Mesenchymal stem cell of adipose (primary cell): ENCODE results near the genes LNP1 and TMEM45A.

- CAGE, long polyA plus RNA = no peak
Observed at GRCh38 chr3:98754453-98754816, 8.7 kb upstream of the ST3GAL6 start.

DNA sequence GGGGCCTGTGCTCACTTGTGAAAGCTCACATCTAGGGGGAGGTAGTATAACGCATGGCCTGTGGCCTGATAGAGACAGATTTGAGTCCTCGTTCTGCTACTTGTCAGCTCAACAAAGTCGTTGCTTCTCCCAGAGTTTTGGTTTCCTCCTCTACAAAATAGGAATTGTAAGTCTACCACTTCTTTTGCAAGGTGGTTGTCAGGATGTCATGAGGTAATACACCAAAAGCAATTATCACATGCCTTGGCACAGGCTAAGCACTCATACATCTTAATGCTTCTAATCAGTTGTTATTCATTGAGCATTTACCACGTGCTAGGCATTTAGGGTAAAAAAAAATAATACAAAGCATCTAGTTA is 1.4 kb downstream of the ST3GAL6 start:
- CAGE, long polyA plus RNA = no peak

GRCh38 chr3:98770118-98770978 is 7.2 kb downstream of the ST3GAL6 start:
- CAGE, long polyA plus RNA = no peak

- CAGE, long polyA plus RNA = no peak
Observed at GRCh38 chr3:99505898-99506510, 132.4 kb upstream of the COL8A1 start.

- CAGE, long polyA plus RNA = no peak
Observed at GRCh38 chr3:99636870-99637376, 1.5 kb upstream of the COL8A1 start.

DNA sequence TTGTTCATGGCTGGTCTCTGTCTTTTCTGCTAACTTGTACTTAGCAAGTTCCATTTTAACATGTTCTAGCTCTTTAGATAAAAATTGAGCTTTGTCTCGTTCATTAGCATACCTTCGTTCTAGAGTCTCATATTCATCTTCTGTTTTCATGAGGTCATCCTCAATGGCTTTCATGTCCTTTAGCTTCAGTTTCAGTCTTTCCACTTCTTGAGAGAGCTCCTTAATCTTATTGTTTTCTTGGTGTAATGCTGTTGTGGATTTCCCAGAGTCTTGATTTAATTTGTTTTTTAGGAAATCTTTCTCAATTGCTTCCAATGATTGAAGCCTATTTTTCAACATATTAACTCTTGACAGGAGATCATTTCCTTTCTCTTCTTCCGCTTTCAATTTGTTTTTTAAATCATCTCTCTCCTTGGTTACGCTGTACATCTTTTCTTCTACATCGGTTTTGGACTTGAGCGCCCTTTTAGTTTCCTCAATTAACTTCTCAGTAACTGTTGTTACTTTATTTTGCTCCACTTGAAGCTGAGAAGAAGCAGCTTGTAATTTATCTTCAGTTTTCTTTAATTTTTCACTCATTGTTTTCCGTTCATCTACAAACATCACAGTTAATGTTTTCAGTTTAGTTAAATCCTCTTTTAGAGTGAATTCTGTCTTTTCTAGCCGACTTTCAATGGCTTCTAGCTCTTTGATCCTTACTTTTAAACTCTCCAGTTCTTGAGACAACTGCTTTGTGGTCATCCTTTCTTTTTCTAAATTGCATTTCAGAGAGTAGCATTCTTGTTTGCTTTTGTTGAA is 32.1 kb downstream of the CMSS1 start:
- CAGE, long polyA plus RNA = no peak

GRCh38 chr3:99850377-99851214 is 32.9 kb downstream of the CMSS1 start:
- CAGE, long polyA plus RNA = no peak

DNA sequence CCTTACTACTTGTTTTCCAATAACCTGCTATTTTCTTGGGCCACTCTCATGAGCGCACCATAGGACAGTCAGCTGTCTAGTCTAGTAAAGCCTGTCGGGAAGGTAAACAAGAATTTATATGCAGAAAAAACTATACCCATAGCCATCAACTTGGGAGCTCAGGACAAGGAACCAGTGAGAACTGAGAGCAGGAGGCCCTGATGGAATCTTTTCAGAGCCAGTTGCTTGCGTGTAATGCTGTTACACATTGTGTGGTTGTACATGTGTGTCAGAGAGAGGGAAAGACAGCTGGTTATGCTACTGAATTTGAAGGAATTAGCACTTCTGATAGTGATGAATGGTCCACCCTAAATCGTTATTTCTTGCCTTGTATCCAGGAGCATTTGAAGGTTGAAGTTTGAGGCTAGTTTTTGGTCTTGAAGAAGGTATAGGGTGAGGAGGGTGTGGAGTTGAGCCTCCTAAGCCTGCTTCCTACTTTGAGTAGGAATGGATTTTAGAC is 36.1 kb downstream of the CMSS1 start:
- CAGE, long polyA plus RNA = no peak

DNA sequence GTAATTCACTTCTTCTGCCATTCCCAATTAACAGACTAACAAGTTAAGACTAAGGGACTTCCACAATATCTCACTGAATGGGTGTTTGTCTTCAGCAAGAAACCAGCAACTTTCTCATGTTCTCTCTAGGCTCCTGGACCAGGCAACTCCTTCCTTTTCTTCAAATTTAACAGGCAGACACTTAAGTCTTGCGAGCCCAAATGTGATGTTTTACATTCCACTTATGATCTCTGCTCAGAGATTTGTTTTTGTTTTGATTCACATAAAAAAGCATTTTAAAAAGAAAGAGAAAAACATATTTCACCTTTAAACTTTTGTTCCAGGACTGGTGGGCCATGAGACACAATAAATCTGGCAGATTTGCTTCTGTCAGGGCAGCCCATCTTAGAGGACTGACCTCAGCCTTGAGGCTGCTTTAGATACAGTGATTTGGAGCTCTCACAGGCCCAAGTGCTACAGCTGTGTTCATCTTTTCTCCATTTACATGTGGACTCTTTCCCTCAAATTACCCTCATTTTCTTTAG is 51.9 kb downstream of the CMSS1 start:
- CAGE, long polyA plus RNA = no peak

GRCh38 chr3:99871347-99871935 is 53.8 kb downstream of the CMSS1 start:
- CAGE, long polyA plus RNA = no peak

- CAGE, long polyA plus RNA = no peak
Observed at GRCh38 chr3:100033048-100033877, 81.0 kb downstream of the FILIP1L start.

- CAGE, long polyA plus RNA = no peak
Observed at GRCh38 chr3:100069296-100069971, 44.9 kb downstream of the FILIP1L start.

- CAGE, long polyA plus RNA = no peak
Observed at GRCh38 chr3:100163976-100164349, 49.7 kb upstream of the FILIP1L start.

DNA sequence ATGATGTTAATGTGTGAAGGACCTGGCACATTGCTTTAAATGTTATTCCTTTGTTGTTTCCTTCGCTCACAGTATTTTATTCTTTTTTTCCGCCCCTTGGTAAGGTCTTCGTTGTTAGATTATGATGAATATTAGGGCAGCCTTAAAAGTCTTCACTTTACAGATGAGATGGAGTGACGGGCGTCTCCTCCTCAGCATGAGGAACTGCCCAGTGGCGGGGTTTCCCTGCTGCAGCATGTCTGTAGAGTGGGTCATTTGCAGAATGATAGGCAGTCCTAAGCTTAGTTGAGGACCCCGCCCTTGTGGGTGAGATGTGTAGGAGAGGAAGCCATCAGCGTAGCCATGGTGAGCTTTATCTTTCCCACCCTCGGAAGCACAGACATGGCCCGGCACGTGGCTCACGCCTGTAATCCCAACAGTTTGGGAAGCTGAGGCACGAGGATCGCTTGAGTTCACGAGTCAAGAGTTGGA is 818 bp downstream of the NIT2 start:
- CAGE, long polyA plus RNA = no peak

- CAGE, long polyA plus RNA = no peak
Observed at GRCh38 chr3:100401310-100401661, at the start of gene LNP1. TSS of gene LNP1 (plus strand) at chr3:100401539.

GRCh38 chr3:100429286-100430053 is 28.1 kb downstream of the LNP1 start:
- CAGE, long polyA plus RNA = no peak

DNA sequence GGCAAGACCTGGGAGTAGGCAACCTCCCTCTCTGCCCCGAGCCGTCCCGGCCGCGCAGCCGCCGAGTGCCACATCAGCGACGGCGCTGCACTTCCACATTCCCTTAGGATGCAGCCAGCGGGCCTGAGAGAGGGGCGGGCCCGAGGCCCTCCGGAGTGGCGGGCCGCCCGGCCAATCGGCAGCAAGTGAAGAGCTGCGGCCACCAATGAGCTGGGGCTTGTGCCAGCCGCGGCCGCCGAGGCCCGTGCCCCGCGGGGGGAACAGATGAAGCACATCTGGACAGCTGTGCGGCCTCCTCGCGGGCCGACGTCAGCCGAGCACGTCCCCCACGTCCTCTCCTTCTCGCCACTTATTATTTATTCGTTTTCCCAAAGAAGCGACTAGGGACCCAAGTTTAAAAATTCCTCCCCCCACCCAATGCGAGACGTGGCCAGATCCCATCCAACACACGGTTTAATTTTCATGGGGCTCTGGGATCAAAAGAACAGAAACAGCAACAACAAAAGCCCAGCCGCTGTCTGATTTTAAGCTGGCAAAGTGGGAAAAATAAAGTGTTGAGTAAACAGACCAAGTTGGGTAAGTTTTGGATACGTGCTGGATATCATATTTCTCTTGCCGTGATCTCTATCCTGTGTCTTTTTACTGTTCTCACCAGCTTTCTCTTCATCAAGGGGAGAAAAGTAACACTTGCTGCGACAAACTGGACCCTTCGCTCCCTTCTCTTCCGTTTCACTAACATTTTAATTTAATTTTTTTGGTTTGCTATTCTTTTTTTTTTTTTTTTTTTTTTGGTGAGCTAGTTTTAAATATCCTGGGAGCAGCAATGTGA is at the start of gene TMEM45A:
TMEM45A (plus strand) TSS at position 267 of the 829 bp plus-strand sequence.
- CAGE, long polyA plus RNA = no peak

DNA sequence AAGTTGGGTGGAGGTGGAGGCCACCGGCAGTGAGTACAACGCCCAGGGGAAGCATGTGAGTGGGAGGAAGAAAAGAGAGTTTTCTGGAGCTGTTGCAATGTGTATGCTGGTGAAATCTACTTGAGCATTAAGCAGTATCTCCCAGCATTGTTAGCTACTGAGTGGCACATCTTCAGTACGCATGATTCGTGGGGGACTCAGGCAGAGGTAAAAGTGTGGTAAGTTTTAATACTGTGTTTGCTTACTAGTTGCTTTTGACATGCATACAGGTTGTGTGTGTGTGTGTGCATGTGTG is 26.6 kb downstream of the TMEM45A start:
- CAGE, long polyA plus RNA = no peak

DNA sequence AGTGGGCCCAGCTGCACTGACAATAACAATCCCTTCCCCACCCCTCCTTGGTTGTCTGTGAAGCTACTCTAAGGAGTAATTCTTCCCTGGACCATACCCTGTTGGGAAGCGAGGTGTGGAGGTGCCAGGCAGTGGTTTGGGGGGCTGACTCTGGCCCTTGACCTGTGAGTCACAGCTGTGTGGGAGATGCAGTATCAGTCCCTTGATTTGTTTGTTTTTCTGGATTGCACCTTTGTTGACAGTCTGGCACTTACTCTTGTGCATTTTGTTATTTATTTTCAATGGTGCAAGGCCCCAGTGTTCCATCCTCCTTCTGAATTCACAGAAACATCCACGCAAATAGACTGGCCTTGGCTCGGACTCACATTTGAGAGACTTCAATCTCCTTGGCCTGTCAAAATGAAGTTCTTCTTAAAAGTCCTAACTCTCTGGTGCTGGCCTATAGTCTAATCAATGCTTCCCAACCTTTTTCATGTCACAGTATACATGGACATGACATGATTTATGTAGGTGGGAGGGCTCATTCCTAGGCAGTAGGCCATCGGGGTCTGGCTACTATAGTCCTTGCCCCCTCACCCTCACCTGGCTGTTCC is 29.8 kb downstream of the TMEM45A start:
- CAGE, long polyA plus RNA = no peak

GRCh38 chr3:100650855-100651175 is 41.4 kb downstream of the ADGRG7 start:
- CAGE, long polyA plus RNA = no peak